Colon Carcinoma Metastatic in the Lung (tissue), 2 donors: ENCODE measurements around the gene ATP13A5.

- PRO-cap, 2 experiments, result no peak in any of the 2 experiments
Observed at GRCh38 chr3:191356561-191357412, 26.5 kb upstream of the UTS2B start.

DNA sequence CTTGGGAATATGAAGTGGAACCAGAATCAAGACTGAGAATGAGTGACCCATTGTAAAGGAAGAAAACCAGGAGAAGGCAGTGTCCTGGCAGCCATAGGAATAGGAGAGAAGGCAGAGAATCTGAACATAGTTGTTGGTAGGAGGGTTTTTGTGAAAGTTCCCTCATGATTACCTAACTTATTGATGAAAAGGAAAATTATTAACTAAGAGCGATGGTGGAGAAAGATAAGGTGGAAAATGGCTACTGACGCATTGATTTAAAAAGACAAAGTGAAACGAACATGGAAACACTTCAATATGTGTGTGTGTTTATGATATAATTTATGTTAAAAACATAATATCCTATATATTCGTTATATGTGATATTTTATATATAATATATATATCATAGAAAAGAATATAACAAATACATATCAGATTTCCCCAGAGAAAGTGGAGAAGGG lies 29.5 kb upstream of the PYDC2 start:
- PRO-cap, 2 experiments, result no peak in any of the 2 experiments

DNA sequence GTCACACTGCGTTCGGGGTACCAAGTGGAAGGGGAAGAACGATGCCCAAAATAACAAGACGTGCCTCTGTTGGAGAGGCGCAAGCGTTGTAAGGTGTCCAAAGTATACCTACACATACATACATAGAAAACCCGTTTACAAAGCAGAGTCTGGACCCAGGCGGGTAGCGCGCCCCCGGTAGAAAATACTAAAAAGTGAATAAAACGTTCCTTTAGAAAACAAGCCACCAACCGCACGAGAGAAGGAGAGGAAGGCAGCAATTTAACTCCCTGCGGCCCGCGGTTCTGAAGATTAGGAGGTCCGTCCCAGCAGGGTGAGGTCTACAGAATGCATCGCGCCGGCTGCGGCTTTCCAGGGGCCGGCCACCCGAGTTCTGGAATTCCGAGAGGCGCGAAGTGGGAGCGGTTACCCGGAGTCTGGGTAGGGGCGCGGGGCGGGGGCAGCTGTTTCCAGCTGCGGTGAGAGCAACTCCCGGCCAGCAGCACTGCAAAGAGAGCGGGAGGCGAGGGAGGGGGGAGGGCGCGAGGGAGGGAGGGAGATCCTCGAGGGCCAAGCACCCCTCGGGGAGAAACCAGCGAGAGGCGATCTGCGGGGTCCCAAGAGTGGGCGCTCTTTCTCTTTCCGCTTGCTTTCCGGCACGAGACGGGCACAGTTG lies 318.6 kb downstream of the FGF12 start:
- PRO-cap, 2 experiments, result no peak in any of the 2 experiments

- PRO-cap, 2 experiments, result no peak in any of the 2 experiments
Observed at GRCh38 chr3:192409467-192410759, 317.4 kb downstream of the FGF12 start.

- PRO-cap, 2 experiments, result no peak in any of the 2 experiments
Observed at GRCh38 chr3:192706280-192706858, 21.0 kb downstream of the FGF12 start.

- PRO-cap, 2 experiments, result no peak in any of the 2 experiments
Observed at GRCh38 chr3:193378604-193379071, at the start of gene ATP13A5. Gene ATP13A5, minus strand, starts transcription at chr3:193378753.

DNA sequence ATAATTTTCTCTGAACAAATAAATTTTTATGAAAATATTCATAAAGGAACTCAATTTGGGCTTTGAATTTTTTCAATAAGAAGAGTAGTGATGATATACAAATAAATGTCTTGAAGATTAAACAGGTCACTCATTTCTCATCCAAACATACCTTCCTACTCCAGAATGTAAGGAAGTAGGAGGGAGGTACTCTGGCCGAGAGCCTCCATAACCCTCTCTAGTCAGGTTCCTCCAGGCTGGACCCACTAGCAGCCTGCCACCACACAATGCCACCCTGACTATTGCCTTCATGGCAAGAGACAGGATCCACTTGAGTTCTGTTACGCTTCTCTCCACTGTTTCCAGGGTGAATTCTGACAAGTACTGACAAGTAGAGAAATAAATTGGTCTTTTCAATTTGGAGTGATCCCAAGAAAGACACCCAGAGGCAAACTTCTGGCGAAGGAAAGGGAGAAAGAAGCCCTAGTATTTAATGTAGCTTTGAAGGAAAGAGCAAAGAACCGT lies 33.0 kb upstream of the ATP13A5 start:
- PRO-cap, 2 experiments, result no peak in any of the 2 experiments

GRCh38 chr3:193710590-193711365 lies 117.8 kb downstream of the OPA1 start:
- PRO-cap, 2 experiments, result no peak in any of the 2 experiments

DNA sequence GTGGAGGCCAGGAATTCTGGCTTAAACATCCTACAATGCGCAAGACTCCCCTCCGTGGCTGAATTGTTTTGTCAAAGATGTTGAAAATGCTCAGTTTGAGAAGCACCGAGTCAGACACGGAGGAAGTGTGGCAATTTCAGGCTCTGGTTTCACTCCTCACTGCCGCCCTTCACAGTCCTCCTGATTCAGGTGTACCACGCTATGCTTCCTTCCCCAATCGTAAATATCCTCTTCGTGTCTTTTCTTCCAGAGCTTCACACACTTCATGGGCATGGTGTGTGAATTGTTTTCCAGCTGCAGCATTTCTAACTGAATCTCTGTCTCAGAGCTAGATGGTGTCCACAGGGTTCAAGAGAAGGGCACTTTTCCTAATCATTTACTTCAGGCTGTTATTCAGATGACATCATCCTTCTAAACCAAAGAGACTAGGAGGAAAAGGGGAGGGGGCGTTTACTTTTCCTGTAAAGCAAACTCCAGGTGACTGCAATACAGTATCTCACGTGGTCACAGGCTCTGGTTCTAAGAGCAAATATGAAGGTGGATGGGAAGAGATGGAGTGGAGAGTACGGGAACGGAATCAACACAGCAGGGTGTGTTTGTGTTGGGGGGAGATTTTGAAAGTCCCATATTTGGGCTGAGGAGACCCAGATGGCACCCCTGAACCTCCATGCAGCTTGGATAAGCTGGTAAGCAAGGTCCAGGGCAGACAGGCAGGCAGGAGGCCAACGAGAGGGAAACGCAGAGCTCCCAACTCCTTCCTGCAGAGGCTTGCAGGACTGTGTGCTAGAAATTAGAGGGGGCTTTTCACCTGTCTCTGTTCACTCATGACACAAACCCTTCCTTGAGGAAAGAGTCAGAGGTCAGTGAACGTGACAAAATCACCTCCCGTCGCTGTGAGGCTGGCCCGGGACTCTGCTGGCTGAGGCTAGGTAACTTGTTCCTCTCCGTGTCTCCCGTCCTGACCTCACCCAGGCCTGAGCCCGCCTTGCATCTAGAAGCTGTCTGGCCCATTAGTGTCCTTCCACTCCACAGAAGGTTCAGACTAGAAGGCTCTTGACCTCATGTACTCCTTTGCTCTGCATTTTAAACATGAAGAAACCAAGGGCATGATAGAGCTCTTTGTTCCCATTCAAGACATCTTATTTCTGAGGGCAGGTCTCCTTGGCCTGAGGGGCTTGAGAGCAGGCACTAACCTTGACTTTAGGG lies 151.2 kb downstream of the OPA1 start:
- PRO-cap, 2 experiments, result peak in 2 of 2 experiments; most common plus-strand start position 559 of the sequence (in 2); most common minus-strand start position 307 of the sequence (in 2)

DNA sequence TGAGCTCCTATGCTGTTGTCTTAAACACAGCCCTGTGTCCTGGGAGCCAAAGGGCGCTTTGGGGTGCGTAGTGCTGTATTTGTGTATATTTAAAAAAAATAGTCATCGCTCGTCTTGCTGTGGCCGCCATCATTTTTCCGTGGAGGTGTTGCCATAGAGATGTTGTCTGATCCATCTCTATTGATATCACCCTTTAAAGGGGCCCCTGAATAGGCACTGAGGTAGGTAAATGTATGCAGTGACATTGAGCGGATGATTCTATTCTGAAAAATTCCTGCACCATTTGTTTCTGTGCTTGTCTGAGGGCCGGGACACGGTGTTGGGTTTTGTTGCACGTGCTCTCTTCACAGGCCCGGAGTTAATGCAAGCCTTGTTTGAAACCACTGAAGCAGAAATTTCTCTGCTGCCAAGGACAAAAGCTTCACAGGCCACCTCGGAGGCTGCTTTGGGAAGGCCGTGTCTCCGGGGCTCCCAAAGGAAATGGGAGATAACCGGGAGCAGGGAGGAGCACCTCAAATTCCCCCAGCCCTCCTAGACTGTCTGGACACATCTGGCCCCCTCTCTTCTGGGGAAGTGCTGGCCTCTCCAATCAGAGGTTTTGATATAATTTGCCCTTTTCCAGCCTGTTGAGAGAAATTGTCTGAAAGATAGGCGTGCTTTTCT lies 179.3 kb downstream of the OPA1 start:
- PRO-cap, 2 experiments, result no peak in any of the 2 experiments

- PRO-cap, 2 experiments, result no peak in any of the 2 experiments
Observed at GRCh38 chr3:193851971-193852706, 259.1 kb downstream of the OPA1 start.

DNA sequence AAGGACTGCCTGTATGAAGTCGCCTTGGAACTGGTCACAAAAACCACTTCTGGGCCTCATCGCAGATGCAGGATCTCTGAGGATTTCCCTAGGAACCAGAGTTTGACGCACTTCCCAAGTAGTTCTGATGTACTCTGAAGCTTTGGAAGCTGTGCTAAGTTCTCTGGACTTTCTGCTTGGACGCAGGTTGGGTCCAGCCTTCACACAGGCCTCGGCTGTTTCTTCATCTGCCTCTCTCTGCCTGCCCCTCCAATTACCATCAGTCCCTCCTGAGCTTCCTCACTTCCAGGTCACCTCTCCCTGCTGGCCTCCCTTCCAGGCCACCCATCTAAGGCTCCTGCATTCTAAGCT lies 270.8 kb downstream of the OPA1 start:
- PRO-cap, 2 experiments, result no peak in any of the 2 experiments

DNA sequence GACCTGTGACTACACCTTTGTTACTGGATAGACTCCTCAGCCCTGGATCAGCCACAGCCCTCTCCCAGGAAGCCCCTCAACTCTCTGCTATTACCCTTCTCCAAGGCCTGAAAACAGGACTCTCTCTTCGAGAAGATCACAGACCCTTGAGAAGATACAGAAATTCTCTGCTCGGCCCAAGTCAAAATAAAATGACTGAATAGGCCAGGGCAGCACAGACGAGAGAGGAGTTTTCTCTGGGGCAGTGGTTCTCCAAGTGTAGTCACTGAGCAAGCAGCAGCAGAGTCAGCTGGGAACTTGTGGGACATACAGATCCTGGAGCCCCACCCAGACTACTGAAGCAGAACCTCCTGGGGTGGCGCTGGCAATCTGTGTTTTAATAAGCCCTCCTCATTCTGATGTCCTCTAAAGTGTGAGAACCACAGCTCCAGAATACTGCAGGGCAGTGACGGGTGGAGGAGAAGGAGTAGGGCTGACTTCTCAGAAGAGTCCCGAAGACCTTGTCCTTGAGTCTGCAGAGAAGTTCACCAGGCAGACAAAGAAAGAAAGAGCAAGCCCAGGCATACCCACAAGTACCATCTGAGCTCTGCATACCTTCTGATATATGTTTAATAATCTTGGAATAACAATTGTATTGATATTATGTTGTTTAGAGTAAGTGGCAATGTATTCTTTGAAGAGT lies 251.3 kb upstream of the HES1 start:
- PRO-cap, 2 experiments, result no peak in any of the 2 experiments

GRCh38 chr3:194089321-194090227 lies 46.4 kb upstream of the HES1 start:
- PRO-cap, 2 experiments, result peak in 2 of 2 experiments; most common plus-strand start chr3:194089854 (in 2); most common minus-strand start chr3:194089570 (in 1)

DNA sequence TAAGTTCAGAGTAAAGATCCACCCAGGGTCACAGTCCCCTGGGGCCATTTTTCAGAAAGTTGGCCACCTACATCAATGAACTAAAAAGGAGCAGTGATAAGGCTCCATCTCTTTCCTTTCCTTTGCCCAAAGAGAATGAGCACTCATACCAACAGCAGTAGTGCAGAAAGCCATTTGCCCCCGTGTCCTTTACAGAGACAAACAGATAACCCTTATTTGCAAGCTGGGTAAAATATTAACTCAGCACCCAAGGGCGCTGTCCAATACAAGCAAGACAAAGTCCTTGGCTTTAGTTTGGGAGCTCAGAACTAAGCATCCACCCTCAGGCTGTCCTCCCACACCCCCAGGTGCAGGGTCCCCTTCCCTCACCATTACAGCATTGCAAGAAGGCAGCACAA lies 34.4 kb upstream of the HES1 start:
- PRO-cap, 2 experiments, result no peak in any of the 2 experiments

DNA sequence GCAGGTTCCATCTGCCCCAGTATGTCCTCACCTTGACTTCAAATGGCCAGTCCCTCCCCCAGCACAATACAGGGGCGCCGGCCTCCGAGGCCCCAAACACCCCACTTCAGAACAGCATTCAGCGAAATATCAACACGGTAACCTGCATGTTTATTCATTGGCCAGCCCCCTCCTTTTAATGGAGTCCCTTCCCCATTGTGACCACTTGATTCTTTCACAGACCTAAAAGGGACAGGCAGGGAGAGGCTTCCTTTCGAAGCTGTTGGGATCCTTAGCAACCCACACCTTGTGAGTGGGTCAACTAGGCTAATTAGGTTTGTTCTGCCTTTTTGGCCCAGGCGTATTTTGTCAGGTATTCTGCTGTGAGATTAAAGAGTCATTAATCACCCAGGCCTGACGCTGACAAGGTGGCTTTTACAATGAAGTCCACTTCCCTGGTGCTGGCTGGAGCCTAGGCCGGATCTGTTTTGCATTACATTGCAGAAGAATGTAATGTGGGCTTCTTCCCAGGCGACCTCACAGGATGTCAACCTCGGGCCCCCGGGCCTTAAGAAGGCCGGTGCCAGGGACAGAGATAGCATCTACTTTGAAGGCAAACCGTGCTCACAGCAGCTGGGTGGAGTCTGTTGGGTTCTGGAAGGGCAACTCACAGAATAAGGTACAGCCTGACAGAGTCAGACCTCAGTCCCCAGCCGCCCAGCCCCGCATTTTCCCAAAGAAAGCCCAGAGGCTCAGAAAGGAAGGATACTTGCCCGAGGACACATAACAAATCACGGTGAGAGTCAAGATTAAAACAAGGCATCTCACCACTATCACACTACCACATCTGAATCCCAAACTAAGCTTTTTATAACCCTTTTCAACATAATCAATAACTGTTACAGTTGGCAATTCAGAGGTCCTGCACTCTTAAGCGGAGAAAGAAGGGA lies 76.9 kb downstream of the HES1 start:
- PRO-cap, 2 experiments, result no peak in any of the 2 experiments

GRCh38 chr3:194267323-194267763 lies 83.8 kb downstream of the CPN2 start:
- PRO-cap, 2 experiments, result peak in 1 of 2 experiments; most common plus-strand start chr3:194267570 (in 1)

GRCh38 chr3:194396682-194397958 lies 1.9 kb downstream of the GP5 start:
- PRO-cap, 2 experiments, result peak in 1 of 2 experiments; most common plus-strand start chr3:194396796 (in 1); most common minus-strand start chr3:194397067 (in 1)

DNA sequence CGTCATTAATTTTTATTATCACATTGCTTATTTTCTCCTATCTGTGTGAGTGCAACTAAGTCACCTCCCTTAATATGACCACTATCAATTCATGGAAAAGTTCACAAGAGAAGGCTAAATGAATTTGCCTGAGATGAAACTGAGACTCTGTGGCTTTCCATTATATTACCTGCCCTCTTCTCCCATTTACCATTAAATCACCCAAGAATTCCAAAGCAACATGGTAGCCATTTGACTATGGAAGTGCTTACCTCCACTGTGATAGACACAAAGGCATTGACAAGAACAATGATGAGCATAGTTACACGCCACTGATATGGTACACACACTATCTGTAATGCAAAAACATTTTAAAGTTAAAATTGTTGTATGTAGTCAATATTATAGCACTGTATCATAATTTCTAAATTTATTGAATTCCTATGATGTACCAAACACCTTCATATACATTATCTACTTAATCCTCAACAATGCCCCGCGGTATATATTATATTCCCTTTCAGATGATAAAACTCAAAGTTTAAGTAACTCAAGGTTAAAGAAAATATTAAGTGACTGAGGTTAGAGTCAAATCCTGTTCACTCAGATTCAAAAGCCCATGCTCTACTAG lies 14.5 kb upstream of the GP5 start:
- PRO-cap, 2 experiments, result no peak in any of the 2 experiments

- PRO-cap, 2 experiments, result no peak in any of the 2 experiments
Observed at GRCh38 chr3:194476487-194477564, 10.0 kb downstream of the ATP13A3 start.